Mesenchymal stem cell of the bone marrow (primary cell): ENCODE results near the gene C1orf100.

- CAGE, long polyA plus RNA, result no peak
These were observed 100.1 kb downstream of the AKT3 start for GRCh38 chr1:243749554-243750764.

DNA sequence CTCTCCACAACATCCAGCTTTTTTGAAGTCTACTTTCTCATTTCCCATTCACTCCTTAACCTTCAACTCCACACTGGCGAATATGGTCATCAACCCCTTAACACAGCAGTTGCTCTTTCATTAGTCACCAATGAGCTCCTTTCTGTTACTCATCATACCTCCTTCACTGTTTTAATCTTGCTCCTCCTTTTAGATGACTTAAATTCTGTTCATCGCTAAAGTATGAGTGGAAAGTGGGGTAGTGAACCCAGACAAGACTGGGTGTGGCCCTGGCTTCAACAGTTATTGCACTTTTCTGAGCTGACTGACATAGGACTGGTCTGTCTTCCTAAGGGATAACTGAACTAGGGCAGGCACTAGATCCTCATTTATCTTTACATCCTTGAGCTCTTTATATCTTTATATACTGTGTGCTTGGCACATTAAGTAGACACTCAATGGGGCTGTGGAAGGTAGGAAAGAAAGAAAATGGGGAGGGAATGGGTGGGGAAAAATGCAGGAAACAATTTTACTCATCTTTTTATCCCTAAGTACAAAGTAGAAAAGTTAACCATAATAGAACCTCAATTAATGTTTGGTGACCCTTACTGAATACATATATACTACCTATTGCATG is 51.2 kb downstream of the AKT3 start:
- CAGE, long polyA plus RNA, result no peak

DNA sequence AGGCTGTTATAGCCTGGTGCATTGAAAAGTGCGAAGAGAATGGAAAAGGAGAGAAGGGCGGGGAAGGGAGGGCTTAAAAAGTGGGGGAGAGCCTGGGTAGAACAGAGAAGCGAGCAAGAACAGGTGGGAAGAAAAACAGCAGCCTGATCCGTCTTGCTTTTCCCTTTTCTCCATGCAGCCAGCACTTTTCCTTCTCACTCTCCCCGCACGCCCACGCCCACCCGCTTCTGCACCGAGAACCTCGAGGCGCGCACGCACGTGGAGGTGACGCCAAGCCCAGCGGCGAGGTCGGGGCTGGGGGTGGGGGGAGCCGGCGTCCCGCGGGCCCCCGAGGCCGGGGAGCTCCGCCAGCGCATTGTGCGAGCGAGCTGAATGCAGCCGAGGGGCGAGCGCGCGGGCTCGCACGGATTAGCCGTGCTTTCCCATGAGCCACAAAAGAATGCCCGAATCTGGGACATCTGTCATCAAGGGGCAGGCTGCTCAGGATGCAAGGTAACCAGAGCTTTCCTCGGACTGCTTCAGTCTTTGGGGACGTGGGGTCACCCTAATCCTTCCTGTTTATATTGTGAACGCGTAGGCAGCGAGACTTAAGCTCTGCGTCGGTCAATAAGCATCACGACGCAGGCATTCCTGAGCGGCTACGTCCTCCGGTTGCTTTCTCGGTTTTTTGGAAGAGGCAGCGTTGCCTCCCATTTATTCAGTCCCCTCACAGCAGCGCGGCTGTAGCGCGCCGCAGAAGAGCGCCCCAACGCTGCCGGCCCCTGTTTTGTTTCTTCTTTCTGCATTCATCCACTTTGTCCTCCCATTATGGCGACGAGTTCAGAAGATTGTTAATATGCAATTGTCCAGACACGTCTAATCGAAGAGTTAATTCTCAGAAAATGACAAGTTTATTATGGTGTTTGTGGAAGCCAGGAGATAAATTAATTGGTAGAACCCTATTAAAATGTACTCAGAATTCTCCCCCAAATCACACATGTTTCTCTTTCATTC is 67.3 kb upstream of the AKT3 start:
- CAGE, long polyA plus RNA, result no peak

GRCh38 chr1:243926636-243927095 is 76.6 kb upstream of the AKT3 start:
- CAGE, long polyA plus RNA, result no peak

- CAGE, long polyA plus RNA, result no peak
These were observed 12.5 kb downstream of the ZBTB18 start for GRCh38 chr1:244063502-244063994.

- CAGE, long polyA plus RNA, result no peak
These were observed 50.6 kb upstream of the C1orf100 start for GRCh38 chr1:244301847-244302267.

DNA sequence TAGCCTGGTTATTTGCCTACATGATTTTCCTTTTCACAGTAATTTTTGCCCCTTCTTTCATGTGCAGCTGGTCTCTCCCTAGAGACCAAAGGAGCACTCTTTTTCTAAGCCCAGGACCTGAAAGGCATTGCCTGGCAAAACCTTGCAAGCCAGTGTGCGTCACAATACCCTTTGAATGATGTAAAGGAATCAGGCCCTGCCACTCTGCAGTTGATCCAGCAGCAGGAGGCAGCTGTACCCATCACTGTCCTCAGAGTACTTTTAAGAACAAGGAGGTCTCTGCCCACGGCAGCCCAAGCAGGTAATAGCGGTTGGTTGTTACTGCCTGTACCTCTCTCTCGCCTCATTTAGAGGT is at the start of gene C1orf100:
C1orf100 (plus strand) TSS at position 202 of the 355 bp plus-strand sequence.
- CAGE, long polyA plus RNA, result no peak

DNA sequence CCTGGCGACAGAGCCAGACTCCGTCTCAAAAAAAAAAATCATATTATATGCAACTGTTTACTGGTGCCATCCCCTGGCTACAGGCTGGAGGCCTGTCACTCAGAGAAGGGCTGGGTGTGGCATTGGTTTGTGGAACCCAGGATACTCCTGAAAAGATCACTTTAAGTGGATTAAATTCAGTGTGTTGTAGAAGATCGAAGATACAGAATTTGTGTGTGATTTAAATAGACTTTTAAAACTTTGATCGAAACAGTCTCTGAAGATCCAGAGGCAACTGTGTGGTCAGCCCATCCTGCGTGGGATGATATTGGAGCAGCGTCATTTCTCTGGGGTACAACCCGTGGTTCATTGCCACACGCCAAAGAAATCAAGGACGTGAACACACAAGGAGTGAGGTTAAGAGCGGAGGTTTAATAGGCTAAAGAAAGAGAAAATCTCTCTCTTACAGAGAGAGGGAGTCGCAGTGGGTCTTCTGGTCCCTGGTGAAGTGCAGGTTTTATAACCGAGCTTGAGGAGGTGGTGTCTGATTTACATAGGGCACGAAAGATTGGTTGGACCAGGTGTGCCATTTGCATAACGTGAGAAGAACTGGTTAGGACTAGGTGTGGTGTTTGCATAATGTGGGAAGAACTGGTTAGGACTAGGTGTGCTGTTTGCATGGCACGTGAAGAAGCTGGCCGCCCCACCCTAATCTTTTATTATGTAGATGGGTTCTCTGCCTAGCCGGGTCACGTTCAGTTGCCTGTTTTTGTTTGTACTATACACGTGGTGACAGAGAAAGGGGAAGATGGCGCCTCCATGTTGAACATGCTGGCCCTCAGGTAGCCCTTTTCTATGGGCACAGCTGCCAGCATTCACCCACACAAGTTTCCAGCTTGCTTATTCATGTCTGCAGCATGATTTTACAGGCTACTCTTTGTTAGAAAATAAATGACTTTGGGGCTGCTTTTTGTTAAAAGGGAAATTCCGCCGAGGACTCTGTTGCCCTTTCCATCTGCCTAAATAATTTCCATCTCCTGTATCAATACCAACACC is 17.0 kb downstream of the C1orf100 start:
- CAGE, long polyA plus RNA, result no peak

GRCh38 chr1:244437416-244438102 is 14.2 kb downstream of the ADSS2 start:
- CAGE, long polyA plus RNA, result no peak

DNA sequence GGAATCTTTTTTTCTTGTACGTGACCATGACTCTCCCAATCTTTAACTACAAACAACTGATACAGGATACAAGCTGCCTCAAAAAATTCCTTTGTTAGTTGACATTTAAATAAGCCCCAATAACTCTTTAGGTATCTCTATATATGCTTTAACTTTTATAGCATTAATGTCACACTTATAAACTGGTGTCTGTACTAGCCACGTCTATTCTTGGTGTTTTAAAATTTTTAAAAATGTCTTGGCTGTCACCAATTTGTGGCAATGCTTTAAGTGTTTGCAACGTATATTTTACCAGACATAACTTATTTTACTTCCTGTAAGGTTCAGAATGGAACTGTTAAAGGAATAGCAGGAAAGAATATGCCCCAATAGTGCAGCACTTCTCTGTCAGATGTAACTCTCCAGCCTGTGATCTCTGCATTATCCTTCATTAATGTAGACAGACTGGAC is 13.5 kb downstream of the COX20 start:
- CAGE, long polyA plus RNA, result no peak

GRCh38 chr1:244857975-244859146 is 6.0 kb downstream of the HNRNPU start:
- CAGE, long polyA plus RNA, result no peak

GRCh38 chr1:245045231-245046159 is 76.0 kb downstream of the EFCAB2 start:
- CAGE, long polyA plus RNA, result no peak

DNA sequence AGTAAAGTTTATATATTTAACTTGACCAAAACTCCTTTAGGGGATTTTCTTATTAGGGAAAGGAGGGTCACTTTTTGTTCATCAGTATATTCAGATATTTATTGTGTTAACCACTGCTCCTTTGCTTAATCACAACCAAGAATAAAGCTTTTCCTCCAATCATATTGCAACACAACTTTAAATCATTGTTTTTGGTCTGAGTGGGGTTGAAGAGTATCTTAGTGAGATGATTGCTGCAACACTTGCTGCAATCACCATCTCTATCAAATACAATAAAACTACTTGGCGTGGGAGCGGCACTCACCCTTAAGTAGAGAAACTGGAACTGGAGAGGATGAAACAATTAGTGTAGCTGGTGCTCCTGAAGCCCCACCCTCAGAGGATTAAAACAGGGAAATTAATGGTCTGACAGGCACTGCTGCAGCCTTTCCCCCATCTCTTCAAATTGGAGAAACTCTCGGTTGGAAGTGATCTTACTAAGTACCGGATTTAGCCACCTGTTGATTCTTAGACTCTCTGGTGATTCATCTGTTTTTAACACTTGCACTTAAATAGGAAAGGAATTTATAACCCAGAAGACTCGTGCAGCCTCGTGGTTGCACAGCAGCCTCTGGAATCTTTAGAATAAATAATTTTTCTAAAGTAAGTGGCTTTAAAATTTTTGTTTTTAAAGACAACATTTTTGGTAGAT is 80.6 kb upstream of the KIF26B start:
- CAGE, long polyA plus RNA, result no peak

GRCh38 chr1:245311025-245311514 is 156.3 kb downstream of the KIF26B start:
- CAGE, long polyA plus RNA, result no peak

- CAGE, long polyA plus RNA, result no peak
These were observed 519.2 kb downstream of the SMYD3 start for GRCh38 chr1:245987538-245988699.

DNA sequence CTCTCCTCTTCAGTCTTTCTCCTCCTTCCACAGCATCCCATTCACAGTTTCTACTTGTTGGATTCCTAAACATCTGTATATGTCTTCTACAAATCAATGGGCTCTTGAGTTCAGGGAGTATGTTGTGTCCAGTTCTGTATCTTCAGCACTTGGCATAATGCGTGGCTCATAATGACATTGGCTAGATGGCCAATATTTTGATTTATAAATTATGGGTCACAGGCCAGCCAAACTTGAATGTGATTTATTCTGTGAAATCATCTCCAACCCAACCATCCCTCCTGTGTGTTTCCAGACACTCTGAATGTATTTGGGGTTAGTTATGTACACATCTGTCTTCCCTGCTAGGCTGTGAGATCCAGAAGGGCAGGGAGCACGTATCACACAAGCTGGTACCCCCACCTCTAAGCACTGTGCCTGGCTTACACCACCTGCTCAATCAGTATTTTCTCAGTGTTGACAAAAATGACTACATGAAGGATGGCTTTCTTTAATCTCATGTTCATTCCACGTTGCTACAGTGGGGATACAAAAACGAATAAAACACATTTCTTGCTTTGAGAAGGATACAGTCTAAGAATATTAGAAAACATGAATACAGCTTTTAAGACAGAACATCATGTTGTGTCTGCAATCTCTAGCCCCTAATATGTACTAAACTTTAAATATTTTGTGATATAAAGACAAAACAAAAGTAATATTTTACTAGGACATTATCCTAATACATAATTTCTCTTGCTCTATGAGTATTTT is 386.4 kb downstream of the SMYD3 start:
- CAGE, long polyA plus RNA, result no peak

DNA sequence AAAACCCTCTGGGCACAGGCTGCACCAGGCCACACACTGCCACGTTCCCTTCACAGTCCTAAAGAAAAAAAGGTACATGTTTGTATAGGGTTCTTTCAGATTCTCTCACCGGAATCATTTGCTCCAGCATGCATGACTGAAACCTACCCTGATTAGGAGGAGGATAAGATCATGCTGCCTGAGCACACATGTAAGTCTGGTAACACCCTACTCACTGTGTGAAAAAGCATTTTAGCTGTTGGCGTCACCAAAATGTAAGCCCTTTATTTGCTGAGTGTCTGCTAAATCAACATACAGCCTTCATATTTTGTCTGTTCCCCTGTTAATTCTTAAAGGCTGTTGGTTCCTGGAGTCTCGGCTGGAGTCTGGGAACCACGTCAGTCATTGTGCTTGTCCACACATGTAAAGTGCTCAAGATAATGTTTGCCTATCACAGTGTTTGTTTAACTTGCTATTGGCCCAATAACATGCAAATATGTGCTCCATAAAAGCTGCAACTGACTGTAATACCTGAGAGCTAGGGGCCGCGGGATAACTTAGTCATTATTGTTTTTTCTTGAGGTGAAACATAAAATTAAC is 340.8 kb downstream of the SMYD3 start:
- CAGE, long polyA plus RNA, result no peak

DNA sequence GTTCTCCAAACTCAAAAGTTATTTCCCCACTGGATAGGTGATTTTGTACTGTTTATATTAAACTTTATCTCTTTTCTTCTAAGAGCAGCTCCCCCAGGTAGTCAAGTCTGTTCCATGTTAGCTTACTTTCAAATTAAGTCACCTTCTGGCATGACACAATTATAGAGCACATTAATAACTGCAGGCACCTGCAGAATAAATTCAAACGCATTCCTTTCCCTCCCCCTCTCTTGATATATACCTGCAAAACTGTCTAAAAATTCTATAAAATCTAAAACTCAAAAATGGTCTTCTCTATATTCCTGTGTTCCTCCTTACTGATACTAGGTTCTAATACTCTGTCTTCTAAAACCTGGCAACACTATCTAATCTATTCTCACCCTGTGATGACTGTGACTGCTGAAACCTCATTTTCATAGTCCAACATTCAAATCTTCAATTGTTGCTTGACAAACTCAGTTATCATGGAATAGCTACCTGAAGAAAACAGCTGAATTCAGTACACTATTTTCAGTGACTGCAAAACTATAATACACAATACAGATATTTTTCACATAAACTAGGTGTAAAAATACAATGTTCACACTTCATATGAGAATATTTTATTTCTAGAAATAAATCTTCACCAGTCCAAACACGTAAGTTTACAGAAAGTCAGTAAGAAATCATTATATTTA is 257.1 kb downstream of the SMYD3 start:
- CAGE, long polyA plus RNA, result no peak

DNA sequence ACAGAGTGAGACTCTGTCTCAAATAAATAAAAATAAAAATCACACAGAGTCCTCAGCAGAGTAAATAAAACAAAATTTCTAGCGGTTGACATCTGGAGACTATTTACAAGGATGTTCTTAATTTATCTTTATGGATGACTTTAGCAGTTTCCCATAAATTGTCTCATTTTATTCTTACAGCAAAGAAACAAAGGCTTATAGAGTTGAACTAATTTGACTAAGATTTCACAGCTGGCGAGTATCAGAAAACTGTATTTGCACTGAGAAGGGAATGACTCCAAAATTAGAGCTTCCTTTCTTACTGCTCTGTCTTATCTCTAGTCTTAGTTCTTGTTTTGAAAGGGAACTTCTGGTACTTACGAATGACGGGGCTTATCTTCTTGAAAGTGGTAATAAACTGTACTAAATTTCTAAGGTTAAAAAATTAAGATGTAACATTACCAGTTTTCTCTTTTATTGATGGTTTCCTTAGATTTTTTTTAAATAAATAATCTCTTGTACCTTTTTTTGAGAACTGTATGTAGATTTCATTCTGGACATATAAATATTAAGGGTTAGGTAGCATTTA is 13.6 kb downstream of the CNST start:
- CAGE, long polyA plus RNA, result no peak

- CAGE, long polyA plus RNA, result no peak
These were observed 17.4 kb downstream of the CNST start for GRCh38 chr1:246583403-246584267.